SJSA1 (cell line): ENCODE measurements around a stretch of chr22.

DNA sequence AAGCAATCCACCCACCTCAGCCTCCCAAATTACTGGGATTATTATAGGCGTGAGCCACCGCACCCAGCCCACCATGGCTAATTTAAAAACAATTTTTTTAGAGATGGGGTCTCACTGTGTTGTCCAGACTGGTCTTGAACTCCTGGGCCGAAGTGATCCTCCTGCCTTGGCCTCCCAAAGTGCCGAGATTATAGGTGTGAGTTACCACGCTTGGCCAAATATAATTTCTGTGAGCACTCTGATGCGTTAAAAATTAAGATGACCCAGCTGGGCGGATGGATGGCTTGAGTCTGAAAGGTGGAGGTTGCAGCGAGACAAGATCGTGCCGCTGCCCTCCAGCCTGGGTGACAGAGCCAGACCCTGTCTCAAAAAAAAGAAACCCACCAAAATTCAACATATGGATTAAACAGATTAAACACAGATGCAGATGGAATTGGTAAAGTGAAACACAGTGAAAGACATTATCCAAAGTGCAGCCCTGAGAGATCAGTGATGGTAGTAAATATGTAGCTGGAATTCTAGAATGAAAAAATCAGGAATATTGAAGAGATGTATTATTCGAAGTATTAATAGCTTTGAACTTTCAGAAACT lies 30.9 kb downstream of the PPP6R2 start:
- RAMPAGE, long total RNA: no peak

DNA sequence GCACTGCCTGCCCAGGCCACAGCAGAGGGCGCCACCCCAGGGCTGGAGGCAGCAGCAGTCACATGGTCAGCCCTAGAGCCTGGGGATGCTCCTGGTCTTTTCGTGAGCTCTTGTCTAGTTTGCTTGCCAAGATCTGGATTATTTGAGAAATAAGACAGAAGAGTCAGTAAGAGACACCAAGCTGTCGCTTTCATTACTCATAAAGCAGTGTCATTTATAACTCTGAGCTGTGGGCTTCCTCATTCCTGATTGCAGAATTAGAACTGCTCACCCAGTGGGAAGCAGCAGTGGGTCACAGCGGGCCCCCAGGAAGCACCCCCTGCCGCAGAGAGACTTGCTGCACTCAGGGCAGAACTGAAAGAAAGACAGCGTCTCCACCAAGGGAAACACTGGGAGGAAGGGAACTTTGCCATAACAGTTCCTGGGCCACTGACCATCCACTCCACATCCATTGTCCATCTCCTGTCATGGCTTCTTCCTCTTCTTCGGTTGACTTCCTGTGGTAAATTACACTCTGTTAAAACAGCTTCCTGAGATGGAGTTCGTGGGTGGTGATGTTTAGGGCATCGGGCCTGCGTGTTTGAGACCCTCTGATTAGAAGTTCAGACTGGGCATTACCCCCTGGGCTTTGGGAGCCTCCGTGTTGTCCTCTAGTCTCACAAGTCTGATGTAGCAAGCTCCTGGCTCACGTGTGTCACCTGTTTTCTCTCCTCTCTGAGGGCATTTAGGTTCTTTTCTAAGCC lies 56.9 kb downstream of the PPP6R2 start:
- RAMPAGE, long total RNA: no peak

DNA sequence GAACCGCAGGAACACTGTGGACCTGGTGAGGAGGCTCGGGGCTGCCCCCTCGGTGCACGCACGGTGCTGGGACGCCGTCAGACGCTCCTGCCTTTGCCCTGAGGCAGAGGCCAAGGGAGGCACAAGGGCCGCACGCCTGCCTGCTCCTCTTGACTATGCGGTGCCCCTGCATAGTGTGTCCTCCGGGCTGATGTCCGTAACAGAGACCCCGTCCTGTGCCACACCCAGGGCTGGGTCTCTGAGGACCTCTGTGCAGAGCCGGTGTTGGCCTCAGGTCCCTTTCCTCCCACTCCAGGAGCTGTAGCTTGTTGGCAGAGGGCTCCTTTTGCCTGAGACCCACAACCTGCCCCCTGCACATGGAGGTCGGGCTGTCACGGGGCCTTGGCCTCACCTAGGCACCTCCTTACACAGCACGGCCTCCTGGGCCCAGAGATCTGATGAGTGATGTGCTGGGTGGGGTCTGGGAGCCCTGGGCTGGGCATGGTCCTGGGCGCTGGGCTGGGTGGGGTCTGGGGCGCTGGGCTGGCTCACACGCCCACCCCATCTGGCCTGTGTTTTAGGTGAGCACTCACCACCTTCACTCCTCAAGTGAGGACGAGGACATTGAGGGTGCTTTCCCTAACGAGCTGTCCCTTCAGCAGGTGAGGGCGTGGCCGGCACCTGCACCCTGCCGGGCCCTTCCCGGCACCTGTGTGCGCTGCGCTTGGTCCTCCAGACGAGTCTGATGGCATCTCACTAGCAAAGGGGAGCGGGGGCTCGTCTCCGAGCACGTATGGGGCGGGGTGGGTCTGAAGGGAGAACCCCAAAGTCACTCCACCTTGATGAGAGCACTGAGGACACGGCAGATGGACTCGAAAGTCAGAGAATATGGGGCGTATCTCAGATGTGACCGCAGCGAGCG lies 38.2 kb downstream of the SBF1 start:
- RAMPAGE, long total RNA: no peak

DNA sequence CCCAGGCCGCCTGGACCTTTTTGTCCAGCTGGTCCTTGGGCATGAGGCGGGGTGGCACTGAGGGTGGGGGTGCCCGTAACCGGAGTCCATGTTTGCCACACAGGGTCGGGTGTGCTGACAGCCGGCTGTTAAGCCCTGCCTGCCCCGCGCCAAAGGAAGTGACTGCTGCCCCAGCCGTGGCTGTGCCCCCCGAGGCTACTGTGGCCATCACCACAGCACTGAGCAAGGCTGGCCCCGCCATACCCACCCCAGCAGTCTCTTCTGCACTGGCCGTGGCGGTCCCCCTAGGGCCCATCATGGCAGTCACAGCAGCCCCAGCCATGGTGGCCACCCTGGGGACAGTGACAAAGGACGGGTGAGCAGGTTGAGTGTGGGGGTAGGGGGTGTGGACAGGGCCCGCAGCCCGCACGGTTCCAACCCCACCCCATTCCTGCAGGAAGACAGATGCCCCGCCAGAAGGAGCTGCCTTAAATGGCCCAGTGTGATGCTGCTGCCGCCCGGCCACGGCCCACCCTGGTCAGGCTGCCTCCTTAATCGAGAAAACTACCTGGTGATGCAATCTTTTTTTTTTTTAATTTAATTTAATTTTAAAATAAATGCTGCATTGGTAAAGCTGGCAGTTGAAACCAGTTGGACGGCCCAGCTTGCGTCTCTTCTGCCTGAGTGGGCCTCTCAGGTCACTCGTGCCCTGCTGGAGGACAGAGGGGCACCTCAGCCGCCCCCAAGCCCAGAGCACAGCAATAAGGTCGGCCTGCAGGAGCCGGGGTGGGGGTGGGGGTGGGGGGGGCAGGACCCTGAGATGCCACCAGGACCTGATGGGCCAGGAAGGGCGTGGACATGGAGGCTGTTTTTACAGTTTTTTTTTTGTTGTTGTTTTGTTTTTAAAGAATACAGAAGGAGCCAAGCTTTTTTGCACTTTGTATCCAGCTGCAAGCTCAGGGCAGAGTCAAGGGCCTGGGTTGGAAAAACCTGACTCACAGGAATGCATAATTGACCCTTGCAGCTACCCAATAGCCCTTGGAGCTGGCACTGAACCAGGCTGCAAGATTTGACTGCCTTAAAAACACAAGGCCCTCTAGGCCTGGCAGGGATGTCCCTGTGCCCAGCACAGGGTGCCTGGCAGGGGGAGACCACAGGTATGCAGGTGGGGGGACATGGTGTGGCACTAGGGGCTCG lies 30.7 kb downstream of the SBF1 start:
- RAMPAGE, long total RNA: no peak

GRCh38 chr22:50449686-50450042 lies 25.2 kb downstream of the SBF1 start:
- RAMPAGE, long total RNA: no peak

DNA sequence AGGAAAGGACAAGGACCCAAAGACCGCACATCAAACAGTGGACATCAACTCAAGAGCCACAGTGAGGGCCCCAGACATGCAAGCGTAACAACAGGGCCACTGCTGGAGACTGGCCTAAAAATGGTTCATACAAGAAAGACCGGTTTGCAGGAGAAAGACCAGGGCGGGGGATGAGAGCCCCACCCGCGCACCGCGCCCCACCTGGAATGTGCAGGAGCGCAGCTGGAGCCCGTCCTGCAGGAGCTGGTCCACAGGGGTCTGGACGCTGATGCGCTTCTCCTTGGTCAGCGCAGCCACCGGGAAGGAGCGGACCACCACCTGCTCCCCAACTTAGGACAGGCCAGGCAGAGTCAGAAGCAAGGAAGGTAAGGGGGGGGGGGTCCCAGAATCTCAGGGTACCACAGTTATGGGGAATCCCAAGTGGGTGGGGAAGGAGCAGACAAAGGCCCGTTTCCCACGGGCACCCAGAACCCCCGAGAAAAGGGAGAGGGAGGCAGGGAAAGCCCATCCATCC lies 13.8 kb downstream of the SBF1 start:
- RAMPAGE, long total RNA: no peak

DNA sequence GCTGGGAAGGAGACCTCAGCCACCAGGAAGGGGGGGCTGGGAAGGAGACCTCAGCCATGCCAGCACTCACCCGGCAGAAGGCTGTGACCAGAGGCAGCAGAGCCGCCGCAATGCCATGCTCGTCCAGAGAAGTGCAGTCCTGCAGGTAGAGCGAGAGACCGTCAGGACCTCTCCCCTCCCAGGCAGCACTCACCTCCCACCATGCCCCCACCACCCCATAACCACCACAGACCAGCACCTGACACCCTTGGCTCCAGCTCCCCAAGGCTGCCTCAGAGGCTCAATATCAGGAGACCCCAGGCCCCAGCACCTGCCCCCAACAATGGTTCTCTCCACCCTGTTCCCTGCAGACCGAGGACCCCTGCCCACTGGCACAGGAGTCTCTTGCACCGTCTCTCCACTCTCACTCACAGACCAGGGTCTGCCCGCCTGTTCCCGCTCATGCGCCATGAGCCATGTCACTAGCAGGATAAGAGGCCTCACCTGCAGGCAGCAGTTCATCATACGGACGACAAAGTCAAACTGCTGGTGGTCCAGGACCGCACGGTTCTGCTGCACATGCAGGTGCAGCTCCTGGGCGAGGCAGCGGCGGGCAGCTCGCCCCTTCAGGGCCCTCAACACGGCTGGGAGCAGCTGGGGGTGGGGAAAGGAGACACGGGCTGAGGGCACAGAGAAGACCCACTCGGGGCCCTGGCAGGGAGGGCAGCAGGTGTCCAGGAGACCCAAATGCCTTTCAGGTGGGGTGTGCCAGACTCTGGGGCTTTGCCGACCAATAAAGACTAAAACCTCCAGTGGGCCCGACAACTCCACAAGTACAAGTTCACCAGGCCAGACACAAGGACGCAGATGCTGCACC lies 11.8 kb downstream of the SBF1 start:
- RAMPAGE, long total RNA: no peak

- RAMPAGE, long total RNA: no peak
These were observed 6.0 kb downstream of the SBF1 start for GRCh38 chr22:50468784-50469188.

- RAMPAGE, long total RNA: no peak
These were observed 5.1 kb downstream of the SBF1 start for GRCh38 chr22:50469437-50470452.

DNA sequence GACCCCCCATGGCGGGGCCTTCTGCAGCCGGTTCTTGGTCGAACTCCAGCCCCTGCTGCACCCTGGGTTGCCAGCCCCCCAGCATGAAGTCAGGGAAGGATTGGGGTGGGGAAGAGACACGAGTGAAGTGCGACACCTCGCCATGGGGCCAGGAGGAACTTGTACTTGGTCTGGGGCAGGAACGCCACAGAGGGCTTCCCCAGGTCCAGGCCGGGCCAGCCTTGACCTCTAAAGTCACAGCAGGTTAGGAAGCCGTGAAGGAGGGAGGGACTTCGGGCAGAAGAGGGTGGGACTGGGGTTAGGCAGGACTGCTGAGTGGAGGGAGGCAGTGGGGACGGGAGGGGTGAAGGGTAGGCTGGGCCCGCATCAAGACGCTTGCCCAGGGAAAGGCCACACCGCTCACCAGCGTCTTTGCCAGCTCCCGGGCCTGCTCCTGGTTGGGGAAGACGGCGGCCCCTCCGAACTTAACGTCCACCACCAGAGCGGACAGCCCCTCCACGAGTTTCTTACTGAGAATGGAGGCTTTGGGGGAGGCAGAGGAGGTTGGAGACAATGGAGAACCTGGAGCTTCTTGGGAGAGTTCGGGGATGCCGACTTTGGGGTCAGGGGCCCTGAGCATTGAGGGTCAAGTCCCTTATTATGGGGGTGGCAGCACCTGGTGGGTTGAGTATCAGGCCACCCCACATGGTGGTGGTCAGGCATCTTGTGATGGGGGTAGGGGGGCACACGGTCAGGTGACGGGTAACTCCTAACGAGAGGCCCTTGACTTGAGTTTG lies 1.6 kb upstream of the SCO2 start:
- RAMPAGE, long total RNA: no peak

GRCh38 chr22:50542043-50543003 lies 3.4 kb upstream of the KLHDC7B start:
- RAMPAGE, long total RNA: no peak

GRCh38 chr22:50564372-50564935 lies 1.7 kb upstream of the SYCE3 start:
- RAMPAGE, long total RNA: no peak

DNA sequence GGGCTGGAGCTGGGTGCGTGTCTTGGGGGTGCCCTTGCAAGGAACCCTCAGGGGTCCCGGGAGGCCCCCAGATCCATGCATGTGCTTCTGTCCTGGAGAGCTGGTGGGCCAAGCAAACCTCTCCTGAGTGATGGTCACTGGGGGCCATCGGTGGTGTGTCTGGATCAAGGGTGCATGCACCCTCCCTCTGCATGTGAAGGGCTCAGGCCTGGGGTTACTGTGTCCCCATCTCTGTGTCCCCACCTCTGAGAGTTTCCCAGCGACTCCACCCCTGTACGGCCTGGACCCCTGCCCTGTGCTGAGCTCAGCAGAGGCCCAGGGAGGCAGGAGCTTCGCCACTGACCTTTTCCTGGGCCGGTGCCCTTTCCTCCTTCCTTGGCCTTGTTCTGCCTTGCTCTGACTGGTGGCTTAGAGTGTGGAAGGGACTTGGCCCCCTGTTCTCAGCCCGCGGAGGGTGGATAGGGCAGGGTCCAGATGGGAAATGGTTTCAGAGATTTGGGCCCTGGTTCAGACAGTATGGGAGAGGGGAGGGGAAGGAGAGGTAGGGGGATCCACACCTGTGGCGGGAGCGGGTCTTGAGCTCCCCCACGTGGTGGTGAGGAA lies 38.4 kb upstream of the ACR start:
- RAMPAGE, long total RNA: no peak